Psoas muscle (tissue), 2 donors: ENCODE measurements around the genes DGKH and GTF2F2.

- PRO-cap, 2 experiments, result no peak in any of the 2 experiments
Measured at GRCh38 chr13:41938980-41939364, 21.9 kb downstream of the VWA8 start.

DNA sequence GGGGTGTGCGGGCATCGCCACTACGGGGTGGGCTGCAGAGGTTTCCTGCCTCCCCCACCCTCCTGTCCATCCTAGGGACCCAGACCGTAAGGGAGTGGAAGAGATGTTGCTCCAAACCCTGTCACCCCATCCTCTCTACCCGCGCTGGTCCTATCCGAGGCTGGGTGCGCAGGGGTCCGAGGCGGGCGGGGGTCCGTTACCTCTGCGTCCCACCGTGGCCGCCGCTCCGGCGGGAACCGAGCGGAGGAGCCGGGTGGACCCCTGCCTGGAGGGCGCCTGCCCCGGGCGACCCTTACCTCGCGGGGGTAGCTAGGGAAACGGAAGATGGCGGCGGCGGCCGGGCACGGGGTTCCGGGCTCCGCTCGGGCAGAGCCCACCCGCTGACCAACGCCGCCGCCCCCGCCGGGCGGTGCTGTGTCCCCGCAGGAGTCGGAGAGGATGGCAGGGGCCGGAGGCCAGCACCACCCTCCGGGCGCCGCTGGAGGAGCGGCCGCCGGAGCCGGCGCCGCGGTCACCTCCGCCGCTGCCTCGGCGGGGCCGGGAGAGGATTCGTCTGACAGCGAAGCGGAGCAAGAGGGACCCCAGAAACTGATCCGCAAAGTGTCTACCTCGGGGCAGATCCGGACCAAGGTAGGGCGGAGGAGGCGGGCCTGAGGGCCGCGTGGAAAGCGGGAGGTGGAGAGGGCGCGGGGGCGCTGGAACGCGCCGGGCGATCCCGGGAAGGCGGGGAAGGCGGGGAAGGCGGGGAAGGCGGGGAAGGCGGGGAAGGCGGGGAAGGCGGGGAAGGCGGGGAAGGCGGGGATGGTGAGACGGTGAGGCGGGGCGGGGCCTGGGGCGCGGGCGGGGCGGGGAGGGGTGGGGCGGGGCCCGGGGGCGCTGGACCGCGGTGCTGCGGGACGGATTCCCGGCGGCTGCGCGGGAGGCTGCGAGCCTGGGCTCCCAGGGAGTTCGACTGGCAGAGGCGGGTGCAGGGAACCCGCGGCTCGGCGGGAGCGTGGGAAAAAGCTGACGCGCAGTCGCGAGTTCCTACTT is at the start of gene DGKH:
TSS of gene DGKH (plus strand) at position 313 of the 1,032 bp plus-strand sequence.
- PRO-cap, 2 experiments, result peak in 1 of 2 experiments; most common minus-strand start position 389 of the sequence (in 1)

DNA sequence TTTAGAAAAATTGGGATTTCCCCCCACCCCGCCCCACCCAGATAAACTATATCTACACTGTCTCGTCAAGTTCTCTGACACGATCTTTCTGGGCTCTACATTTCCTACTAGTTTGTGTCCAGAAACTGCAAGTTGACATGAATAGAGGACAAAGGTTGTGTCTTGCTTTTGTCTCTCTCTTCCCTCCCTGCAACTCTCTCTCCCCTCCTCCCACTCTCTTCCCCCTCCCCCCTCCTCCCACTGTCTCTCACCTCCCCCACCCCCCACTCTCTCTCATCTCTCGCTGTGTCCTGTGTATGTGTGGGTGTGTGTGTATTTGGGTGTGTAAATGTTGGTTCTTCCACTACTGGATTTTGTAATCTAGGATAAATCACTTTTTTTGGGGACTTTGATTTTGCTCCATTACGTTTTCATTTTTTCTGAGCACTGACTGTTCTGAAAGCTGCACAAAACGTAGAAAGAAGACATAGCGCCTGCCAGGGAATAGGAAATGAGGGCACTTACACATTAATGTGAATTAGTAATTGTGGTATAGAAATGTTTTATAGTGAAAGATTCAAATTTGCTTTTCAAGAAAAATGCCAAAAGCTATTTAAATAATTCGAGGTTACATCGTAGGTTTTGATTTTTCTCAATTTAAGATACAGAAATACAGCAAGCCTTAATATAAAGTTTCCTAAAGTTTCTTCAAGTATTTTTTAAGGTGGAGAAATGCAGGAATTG is 48.5 kb downstream of the AKAP11 start:
- PRO-cap, 2 experiments, result no peak in any of the 2 experiments

DNA sequence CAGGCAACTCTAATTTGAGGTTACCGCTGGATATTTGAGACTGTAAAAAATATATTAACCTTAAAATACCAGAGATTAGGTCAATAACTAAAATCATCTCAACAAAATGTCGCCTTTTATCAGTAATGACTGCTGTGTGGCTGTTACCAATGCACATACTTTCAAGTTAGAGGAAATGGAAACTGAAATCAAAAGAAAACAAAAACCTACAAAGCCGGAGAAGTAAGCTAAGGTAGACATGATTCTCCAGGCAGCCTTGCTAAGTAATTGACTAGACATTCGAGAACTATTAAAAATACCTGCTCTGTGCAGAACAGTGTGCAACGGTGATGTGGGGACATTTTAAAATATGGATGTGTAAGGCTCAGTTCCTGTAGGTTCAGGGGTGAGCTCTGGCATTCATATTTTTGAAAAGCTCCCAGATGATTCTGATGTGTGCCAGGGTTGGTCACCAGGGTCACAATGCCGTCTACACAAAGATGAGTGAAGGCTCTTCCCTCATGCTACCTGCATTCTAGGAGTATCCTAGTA is 575 bp upstream of the EPSTI1 start:
- PRO-cap, 2 experiments, result no peak in any of the 2 experiments

DNA sequence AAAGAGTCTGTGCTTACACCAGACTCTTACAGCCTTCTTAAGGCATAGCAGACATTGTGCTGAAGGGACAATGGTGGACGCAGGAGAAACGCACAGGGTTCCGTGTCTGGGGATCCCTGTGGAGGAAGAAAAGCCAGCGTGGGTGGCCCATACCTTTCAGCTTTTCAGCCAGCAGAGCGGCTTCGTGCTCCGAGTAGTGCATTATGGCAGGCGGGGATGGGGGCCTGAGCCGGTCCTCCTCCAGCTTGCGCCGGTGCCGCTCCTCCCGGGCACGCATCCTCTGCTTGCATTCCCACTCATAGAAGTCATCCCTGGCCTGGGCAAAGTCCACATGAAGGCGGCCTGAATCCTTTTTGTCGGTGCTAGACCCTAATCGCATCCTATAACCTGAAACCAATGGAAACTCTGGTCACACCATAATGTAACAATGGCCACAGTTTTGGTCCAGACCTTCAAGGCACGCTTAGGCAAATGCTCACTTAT is 332.4 kb downstream of the DNAJC15 start:
- PRO-cap, 2 experiments, result no peak in any of the 2 experiments

- PRO-cap, 2 experiments, result peak in 2 of 2 experiments; most common plus-strand start chr13:43879094 (in 2)
Measured at GRCh38 chr13:43878936-43879313, 615 bp downstream of the CCDC122 start.

GRCh38 chr13:44017692-44018421 is 138.2 kb downstream of the LACC1 start:
- PRO-cap, 2 experiments, result no peak in any of the 2 experiments

GRCh38 chr13:44132543-44133270 is 28.4 kb downstream of the SMIM2 start:
- PRO-cap, 2 experiments, result no peak in any of the 2 experiments

GRCh38 chr13:44218619-44219335 is 57.7 kb upstream of the SMIM2 start:
- PRO-cap, 2 experiments, result no peak in any of the 2 experiments

DNA sequence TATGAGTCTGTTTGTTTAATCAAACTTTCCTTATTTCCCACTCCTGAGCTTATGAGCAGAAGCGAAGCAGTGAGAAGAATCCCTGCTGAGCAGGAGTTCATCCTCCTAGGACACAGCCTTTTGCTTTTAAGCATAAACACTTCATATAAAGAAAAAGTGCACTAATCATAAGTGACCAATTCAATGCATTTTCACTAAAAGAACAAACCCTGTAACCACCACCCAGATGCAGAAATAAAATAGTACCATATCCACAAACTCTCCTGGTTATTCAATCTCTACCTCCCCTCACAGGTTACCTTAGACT is 60.9 kb upstream of the SMIM2 start:
- PRO-cap, 2 experiments, result no peak in any of the 2 experiments

DNA sequence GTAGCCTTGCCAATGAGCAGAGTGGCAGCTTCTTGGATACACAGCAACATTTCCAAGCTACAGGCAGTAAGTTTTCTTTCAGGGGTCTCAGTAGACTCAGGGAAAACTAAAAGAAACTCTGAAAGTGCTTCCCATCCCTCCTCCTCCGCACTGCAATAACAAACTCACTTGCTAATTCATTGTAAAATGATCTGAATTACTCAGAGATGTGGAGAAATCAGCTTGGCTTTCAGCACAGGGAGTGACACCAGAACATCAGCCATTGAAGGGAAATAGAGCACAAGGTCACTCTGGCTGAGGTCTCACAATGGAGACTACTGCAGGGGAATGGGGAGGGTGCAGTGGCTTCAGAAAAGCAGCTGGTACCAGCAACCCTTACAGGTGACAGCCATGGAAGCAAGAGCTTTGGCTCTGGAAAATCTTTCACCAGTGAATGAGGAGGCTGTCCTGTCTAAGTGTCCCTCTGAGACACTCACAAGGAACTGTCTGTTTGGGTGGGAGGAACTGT is 75.3 kb upstream of the SMIM2 start:
- PRO-cap, 2 experiments, result peak in 2 of 2 experiments; most common plus-strand start position 250 of the sequence (in 1); most common minus-strand start position 157 of the sequence (in 1)

DNA sequence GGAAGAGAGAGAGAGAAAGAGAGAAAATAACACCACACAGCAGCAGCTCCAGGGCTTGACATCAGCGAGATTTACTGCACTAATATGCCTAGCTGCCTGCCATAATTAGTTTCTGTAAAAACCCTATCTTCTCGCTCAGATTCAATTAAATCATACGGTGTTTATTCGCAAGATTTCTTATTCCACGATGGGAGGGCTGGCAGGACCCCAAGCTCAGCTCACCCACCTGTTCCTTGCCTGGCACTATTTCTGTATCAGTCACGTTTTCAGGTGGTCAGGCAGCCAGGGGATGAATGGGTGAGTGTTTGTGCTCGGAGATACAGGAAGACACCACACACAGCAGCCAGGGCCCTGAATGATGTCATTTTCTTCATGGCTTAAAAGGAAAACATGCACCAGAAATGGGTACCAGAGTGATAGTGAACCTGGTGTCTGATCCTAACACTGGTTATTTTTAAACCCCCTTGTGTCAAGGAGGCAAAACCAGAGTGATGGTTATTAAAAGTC is 98.5 kb upstream of the SMIM2 start:
- PRO-cap, 2 experiments, result no peak in any of the 2 experiments

GRCh38 chr13:44368364-44368563 is 5.4 kb upstream of the SERP2 start:
- PRO-cap, 2 experiments, result no peak in any of the 2 experiments

DNA sequence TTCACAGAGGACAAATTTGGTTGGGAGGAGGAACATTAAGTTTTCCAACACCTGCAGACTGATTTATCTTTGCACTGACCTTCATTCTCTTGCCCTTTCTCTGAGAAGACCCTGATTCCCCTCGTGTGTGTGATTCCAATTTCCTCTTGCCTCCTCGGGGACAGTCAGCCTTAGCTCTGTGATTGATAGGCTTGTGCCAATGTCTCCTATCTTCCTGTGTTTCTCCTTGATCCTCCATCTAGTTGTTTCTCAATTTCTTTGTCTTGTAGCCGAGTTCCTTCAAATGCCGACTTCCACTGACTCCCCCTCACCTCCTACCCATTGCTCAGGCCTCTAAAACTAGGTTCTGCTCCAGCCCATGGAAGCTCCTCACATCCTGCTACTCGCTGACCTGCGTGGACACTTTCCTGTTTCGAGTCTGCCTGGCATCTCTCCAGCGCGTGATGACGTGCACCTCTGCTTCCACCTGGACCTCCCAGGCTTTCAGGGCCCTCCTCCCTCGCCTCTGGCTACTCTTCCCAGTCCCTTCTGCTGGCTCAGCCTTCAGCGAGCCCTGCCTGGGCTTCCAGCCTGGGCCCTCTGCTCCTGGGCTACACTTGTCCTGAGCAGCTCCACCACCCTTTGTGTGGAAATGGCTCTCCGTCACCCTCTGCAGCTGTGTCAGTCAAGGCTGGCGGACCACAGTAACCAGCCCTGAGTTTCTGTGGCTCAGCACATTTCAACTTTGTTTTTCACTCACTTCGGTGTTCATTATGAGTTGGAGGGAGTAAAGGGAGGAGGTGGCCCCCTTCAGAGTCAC is 49.1 kb downstream of the SERP2 start:
- PRO-cap, 2 experiments, result no peak in any of the 2 experiments

- PRO-cap, 2 experiments, result no peak in any of the 2 experiments
Measured at GRCh38 chr13:44693104-44693443, 116.9 kb upstream of the TSC22D1 start.

DNA sequence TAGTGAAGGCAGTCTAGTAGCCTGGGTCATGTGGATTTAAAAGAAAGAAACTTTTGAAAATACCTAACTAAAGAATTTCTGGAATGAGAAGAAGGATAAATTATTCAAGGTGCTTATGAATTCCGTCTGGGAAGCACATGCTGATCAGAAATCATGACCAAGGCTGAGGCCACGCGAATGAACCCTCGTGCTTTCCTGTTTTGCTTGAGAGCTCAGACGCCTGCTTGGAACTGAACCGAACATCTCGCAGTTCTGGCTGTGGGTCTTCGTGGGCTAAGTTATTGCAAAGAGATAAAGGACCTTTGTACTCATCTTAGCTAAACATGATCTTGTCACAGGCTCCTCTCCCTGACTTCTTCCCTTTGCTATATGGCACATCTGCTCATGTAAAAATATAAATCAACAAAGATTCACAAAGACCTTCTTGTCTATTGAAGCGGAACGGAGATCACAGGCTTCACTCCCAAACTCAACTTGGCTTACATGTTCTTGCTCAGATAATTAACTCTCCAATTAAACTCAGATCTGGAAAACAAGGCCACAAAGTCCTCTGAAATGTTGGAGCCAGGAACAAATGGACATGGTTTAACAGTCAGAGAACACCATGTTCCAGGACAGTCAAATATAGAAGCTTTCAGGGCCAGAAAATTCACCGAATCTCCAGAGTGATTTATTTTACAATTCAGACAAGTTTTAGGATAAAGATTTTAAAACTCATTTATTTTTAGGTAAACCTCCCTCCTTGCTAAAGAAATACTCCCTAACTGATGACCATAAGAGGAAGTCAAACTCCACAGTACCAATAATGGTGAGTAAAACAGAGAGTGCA is 140.0 kb downstream of the NUFIP1 start:
- PRO-cap, 2 experiments, result no peak in any of the 2 experiments

DNA sequence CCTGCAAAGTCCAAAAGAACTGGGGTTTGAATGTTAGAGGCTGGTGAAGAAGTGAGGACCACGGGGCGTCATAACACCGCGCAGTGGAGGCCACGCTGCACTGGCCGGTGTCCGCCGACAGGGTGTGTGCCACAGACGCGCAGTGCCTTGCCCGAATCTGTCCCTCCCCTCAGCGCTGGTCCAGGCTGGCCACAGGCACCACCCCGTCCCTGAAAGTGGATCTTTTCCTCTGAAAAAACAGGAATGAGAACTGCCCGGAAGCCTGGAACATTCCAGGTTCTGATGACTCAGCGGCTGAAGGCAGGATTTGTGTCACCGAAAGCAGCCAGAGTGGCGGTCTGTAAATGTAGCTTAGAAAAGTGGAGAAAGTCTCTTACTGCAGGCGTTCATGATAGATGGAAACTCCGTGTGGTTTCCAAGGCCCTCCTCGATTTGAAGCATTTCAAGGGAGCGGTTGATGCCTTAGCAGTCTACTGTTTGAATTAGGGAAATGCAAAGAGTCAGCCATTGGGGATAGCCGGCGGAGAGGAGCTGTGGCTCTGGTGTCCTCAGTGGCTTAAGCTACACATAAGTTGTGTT is 70.9 kb downstream of the NUFIP1 start:
- PRO-cap, 2 experiments, result peak in 2 of 2 experiments; most common plus-strand start position 132 of the sequence (in 1); most common minus-strand start position 102 of the sequence (in 2)

DNA sequence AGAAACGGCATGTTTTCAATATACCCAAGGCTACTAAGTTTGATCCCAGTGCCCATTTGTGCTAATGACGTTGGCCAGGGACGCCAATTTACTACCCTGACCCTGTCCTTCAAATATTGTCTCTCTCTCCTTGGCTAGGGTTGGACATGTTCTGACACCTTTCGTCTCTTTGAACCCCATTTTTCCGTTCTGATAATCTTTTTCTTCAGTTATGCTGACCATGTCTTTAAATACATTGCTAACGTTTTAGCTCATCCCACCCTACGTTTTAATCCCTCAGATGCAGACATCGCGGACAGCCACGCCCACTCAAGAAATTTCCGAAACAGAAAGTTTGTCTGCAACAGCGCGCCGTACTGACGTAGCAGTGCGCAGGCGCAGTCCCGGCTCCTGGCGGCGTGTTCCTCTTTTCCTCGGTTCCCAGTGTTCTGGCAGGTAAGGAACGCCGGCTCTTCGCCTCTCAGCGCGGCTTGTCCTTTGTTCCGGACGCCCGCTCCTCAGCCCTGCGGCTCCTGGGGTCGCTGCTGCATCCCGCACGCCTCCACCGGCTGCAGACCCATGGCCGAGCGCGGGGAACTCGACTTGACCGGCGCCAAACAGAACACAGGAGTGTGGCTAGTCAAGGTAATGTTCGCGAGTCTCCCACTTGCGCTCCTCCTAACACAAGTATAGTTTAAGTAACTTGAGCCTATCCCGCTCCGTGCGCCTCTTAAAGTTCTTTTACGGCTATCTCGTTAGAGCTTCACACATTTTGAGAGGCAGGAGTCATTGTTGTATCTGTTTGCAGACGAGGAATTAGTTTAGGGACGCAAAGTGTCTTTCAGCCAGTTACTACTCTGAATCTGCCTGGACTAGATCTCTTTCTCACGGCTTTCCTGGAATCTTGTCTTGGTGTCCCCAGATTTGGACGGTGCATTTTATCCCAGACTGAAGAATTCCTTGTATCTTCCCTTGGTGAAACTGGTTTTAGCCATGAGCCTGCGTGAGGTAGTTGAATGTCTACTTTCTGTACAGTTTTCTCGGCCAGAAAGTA is at the start of gene GTF2F2:
TSS of gene GTF2F2 (plus strand) at position 413 of the 1,033 bp plus-strand sequence.
- PRO-cap, 2 experiments, result peak in 2 of 2 experiments; most common plus-strand start position 416 of the sequence (in 1); most common minus-strand start position 136 of the sequence (in 1)

- PRO-cap, 2 experiments, result no peak in any of the 2 experiments
Measured at GRCh38 chr13:45130499-45130993, 10.2 kb downstream of the GTF2F2 start.

DNA sequence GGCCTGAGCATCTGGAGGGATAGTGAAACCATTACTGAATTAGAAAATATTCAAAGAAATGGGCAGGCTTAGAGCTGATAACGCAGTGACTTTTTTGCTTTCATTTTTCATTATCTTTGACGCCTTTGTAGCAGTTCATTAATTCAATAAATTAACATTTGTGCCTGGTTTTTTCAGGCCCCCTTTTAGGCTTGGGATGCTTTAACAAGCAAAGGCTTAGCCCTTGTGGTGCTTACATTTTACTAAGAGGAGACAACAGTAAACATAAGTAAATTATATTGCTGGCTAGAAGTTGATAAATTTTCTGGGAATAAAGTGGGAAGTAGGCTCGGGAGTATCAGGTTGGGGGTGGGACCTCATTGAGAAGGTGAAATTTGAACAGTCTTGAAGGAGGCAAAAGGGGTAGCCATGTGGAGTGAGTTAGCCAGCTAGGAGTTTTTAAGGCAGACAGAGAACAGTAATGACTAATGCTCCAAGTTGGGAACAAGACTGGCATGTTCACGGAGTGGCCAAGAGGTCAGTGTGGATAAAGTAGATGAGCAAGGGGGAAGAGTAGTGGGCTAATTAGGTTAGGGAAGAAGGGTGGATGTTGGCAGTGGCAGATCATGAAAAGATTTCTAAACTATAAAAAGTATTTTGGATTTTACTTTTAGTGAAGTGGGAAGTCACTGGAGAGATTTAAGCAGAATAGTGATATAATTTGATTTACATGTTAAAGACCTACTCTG is 36.6 kb downstream of the GTF2F2 start:
- PRO-cap, 2 experiments, result no peak in any of the 2 experiments